Ileum (tissue), 1 donor: ENCODE measurements around a stretch of chr11.

DNA sequence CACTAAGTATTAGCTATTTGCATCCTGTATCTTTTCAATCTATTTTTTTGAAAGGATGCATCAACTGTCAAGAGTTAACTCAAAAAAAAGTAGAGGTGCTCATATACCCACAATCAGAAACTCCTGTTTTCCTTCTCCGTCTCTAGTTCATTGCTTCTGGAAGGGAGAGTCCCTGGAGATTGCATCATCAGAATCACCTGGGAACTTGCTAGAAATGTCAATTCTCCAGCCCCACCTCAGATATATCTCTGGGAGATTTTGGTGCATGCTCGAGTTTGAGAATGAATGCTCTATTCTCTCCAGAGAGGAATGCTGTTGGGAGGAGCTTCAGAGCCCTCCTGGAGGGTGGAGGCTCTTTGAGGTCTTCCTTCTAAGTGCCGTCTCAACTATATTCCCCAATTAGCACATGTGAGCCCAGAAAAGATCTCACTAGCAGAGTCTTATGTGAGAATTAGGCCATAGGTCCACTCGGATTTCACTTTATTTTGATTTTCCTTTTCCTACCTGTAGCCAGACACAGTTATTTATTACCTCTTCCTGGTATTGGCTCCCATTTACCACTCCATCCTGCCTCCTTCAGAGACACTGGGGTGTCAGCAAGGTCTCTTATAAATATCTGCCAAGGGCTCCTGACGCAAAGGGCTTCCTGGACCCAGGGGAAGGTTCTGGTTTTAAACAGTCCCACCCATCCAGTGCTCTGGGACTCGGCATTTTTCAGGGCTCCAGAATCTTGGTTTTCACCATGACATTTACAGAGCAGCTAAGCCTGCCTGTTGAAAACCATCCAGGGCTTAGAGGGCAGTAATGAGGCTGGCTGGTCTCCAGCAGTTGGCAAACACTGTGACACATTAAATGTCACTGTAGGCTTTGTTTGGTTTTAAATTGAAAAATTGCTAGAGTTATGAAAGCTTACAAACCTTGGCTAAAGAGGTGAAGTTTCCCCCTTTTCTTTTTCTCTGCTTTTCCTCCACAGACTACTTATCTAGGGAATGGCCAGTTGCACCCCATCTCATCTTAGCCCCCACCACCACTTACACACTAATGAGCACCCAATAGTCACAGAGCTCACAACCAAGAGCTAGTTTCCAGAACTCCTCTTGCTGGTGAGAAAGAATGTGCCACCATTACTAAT, 136.2 kb downstream of the CD44 start:
- PRO-cap, result no peak

GRCh38 chr11:35703821-35704497, 41.4 kb downstream of the TRIM44 start:
- PRO-cap, result no peak

GRCh38 chr11:35715291-35715938, 52.8 kb downstream of the TRIM44 start:
- PRO-cap, result no peak

GRCh38 chr11:35762766-35763347, 100.3 kb downstream of the TRIM44 start:
- PRO-cap, result no peak

DNA sequence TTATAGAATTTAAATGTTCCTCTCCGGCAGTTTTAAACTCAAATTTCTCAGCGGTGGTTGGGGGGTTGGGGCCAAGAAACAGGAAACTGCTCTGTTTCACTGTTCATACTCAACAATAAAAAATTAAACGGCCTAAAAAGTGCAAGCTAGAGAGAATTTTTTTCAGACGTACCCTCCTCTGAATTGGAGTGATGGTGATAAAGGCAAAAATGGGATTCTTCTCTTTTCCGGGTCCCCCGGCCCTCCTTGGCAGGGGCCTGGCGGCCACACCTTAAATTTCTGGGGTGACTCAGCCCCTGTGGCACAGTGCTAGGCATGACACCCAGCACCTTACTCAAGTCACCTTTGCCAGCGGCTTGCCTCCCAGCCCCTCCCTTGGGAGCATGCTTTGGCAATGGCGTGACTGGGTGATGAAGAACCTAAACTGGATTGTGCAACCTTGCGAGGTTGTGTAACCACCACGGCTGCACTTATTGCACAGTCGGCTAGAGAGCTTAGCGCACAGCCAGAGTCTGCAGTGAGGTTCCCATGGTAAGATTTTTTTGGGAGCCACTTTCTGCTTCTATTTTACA, 16.2 kb upstream of the LDLRAD3 start:
- PRO-cap, result no peak

GRCh38 chr11:35968759-35969557, 25.1 kb downstream of the LDLRAD3 start:
- PRO-cap, result no peak

DNA sequence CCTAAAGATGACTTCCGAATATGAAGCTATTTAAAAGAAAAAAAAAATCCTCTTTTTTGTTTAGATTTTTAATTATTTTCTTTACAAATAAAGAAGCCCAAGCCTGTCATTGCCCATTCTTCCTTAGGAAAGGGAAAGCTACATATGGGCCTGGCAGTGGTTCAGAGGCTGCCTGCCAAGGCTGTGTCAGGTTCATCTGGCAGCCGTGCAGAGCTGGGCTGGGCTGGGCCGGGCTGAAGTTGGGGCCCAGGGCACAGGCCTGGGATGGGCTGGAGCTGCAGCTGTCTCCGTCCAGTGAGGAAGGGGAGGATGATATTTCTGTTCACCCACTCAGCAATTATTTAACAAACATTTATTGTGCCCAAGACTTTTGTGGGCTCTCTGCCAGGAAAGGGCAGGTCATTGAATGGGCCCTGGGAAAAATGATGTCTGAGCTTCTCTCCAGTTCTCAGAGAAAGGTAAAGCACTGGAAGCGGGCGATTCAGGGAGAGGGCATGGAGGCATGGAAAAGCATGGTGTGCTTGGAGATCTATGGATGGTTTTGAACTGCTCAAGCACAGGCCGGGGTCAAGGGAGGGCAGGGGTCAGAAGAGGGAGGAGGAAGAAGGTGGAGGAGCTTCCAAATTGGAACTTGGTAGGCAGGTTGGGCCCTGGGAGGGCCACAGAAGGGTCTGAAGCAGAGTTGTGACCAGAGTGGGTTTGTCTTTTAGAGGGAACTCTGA, 4.7 kb downstream of the PRR5L start:
- PRO-cap, result bidirectional peak, plus-strand start at position 256 of the sequence, minus-strand start at position 185 of the sequence

DNA sequence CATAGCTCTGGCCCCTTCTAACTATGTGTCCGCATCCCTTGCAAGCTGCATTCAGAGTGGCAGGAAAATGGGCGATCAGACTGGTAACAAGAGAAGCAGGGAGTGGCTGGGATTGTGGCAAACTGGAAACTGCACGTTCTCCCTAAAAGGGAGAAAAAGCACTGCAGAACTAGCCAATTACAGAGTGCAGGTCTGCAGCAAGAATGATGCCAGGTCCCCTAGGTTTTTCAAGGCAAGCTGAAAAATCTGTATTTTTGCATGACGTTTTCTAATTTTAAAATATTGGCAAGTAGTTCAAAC, 76.4 kb downstream of the PRR5L start:
- PRO-cap, result no peak

GRCh38 chr11:36421021-36421246, 89.1 kb downstream of the TRAF6 start:
- PRO-cap, result unidirectional peak, plus-strand start at chr11:36421137

DNA sequence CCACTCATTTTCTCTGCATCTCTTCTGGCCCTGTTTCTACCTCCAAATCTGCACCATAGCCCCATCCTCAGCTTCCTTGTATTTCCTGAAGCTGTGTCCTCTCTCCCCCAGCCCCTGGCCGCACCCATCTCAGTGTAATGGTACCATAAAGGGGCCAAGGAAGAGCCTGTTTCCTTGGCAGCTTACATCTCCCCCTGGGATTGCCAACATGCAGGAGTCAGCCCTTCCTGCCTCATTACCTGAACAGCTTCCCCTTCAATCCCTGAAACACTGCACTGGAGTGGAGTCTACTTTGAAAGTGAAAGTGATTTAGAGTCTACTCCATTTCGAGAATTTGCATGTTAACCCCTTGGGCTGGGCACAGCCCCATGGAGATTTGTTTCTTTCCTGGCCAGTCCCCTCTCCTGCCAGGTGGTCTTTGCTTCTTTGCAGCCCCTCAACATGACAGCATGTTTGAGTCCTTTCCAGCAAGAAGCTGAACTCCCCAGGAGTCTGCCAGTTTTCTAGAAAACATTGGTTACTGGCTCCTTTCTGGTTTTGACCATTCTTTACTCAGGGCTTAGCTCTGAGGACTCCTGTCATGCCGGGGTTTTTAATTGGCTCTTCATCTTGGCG, 60.0 kb downstream of the TRAF6 start:
- PRO-cap, result no peak

- PRO-cap, result no peak
Observed at GRCh38 chr11:36463020-36463508, 47.0 kb downstream of the TRAF6 start.

DNA sequence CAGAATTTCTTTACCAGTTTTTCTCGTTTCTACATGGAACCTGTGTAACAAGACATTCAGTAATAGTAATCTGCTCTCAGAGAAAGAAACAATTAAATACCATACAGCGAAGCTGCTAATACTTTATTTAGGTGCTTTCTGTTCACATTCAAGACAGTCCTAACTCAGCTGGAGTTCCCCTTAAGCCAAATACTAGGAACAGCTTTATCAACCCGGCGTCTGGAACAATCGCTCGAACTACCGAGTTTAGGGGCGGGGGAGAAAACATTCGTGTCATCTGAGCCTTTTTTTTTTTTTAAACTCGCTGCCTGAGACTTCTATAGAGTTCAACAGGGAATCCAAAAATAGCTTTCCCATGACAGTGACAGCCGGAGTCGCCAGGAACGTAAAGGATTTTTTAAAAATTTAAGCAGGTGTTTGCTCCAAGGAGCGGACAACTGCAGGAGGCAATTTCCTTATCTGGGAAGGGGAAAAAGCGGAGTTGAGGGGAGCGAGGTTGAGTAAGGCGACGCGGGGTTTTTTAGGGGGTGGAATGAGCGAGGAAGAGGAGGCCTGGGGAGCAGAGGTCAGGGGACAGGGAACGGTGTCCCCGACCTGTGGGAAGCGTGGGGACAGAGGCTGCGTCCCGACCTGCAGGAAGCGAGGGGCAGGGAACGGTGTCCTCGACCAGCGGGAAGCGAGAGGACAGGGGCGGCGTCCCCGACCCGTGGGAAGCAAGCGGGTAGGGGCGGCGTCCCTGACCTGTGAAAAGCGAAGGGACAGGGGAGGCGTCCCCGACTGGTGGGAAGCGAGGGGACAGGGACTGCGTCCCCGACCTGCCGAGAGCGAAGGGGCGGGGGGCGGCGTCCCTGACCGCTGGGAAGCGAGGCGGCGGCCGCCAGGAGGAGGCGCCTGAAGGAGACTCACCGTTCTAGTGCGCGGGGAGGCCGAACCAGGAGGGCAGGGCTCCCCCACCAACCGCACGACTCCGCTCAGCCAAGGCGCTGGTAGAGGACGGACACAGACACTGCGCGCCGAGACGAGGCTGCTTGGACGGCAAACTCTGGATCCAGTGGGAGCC, 600 bp downstream of the TRAF6 start:
- PRO-cap, result no peak

GRCh38 chr11:36557302-36557791, 10.5 kb upstream of the RAG1 start:
- PRO-cap, result no peak

GRCh38 chr11:43383766-43384406, 25.2 kb downstream of the TTC17 start:
- PRO-cap, result no peak

GRCh38 chr11:43408226-43408635, 49.5 kb downstream of the TTC17 start:
- PRO-cap, result no peak

DNA sequence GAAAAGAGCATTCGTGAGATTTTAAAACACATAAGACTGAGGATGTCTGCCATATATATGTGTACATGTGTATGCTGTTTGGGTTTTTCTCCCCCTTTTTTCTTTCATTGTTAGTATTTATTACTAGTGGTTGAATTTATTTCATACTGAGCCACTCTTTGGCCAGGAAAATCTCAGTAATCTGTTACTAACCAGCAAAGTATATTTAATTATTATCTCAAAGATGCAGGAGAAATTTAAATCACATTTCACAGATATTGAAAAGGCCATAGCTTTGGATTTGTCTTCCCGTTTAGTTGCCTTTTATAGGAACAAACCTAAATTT, 66.8 kb downstream of the TTC17 start:
- PRO-cap, result unidirectional peak, minus-strand start at position 100 of the sequence

DNA sequence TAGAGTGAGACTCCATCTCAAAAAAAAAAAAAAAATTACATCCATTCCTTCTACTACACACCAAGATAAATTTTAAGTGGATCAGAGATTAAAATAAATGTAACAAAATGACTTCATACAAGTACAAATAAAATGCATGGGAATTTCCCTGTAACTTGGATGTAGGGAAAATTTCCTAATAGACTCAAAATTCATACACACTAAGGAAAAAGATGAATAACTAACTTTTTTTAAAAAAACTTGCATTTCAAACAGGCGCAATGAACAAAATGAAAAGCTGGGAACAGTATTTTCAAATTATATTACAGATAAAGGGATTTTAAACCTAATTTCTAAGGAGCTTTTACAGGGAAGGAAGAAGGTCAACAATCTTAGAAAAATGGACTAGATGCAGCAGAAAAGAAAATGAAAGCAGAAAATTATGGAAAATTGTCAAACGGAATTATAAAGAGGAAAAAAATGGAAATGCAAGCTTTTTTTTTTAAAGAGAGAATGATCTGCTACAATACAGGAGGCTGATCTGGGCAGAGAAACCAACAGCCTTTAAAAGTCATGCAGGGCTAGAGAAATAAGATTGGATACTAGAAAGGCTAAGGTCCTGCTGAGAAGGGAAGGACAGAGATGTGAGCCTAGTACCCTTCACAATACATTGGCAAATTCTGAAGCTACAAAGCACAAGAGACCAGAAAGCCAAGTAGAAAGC, 105.7 kb downstream of the TTC17 start:
- PRO-cap, result no peak

DNA sequence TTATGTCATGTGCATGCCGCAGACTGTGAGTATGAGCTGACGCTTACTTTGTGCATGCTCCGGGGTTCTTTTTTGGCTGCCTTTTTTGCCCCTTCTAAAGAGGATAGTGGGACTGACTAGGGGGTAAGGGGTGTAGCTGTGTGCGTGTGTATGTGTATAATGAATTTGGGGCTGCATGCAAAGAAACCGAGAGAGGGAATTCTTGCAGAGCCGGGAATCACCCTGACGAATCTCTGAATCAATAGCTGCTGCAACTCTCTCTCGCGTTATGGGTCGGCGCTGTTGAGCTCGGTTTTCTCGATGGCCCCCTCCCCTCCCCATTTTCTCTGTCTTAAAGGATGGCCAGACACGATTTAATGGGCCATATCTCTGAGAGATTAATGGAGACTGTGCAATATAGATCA, 103.9 kb upstream of the HSD17B12 start:
- PRO-cap, result no peak

- PRO-cap, result no peak
Observed at GRCh38 chr11:43692662-43693408, 12.3 kb downstream of the HSD17B12 start.

GRCh38 chr11:43920205-43920329, 22.4 kb upstream of the C11orf96 start:
- PRO-cap, result no peak